Occipital lobe (tissue), 2 donors: ENCODE measurements around a stretch of chr1.

DNA sequence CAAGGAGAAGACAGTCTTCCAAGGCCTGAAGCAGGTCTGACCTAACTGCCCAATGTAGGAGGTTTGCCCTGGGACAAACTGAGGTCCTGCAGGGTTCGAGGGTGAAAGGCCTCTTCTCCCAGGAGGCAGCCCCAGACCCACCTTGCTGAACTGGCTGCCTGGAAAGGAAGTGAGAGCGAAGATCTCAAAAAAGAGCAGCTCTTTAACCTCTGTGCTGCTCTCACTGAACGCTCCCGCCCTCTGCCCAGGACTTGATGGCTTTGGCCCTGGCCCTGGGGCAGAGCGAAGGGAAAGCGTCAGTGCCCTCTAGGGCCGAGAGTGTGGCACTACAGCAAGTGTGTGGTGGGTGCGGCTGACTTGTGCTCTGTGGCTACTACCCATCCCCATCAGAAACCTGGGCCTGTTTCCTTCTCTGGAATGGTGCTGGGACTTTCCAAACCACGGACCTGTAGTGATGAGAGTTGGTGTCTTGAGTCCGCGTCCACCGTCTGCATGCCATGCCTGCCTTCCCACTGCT is 180.0 kb downstream of the DISC1 start:
- RAMPAGE, long total RNA = no peak

DNA sequence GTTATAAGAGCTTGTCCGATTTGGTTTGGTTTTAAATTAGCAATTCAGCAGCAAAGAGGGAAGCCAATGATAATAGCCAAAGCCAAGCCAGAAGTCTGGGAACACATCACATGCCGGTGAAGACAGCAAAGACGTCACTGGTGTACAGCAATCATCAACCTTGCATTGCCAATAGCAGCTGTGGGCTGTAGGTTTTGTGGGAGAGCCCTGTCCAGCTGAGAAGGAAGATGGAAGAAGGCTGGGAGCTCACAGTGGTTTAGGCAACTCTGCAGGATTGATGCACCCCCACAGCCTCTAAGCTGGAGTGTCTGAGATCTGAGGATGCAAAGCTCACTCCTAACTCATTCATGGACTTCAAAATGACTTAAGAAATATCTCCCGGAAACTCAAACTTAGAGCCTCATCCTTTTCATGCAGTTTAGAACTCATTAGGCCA is 338.6 kb downstream of the SIPA1L2 start:
- RAMPAGE, long total RNA = no peak

- RAMPAGE, long total RNA = no peak
Measured at GRCh38 chr1:232490362-232491292, 139.3 kb downstream of the SIPA1L2 start.

DNA sequence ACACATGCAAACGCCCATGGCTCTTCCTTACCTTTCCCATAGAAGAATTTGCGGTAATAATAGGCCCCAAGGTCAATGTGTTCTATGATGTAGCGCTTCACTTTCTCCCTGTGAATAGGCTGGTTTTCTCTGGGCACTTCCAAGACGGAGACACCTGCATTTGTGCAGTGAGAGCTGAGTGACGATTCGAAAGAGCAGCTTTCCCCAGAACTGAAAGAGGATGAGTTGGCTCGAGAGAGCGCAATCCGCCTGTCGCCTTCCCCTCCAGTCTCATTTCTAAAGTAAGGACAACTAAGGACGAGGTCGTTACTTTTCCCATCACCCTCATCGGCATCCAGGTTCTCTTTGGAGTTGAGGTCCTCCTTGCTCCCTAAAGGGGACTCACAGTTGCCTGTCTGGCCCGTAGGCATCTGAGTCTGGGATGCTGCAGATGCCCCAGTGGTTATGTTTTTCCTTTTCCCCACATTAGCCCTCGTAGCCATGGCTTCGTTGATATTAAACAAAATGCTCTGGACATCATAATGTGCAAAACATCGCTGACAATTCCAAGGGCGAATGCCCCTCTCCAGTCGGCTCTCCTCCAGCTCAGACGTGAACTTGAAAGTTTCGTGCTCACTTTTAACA is 116.0 kb downstream of the SIPA1L2 start:
- RAMPAGE, long total RNA = no peak

- RAMPAGE, long total RNA = no peak
Measured at GRCh38 chr1:232633930-232634669, 4.2 kb upstream of the SIPA1L2 start.

DNA sequence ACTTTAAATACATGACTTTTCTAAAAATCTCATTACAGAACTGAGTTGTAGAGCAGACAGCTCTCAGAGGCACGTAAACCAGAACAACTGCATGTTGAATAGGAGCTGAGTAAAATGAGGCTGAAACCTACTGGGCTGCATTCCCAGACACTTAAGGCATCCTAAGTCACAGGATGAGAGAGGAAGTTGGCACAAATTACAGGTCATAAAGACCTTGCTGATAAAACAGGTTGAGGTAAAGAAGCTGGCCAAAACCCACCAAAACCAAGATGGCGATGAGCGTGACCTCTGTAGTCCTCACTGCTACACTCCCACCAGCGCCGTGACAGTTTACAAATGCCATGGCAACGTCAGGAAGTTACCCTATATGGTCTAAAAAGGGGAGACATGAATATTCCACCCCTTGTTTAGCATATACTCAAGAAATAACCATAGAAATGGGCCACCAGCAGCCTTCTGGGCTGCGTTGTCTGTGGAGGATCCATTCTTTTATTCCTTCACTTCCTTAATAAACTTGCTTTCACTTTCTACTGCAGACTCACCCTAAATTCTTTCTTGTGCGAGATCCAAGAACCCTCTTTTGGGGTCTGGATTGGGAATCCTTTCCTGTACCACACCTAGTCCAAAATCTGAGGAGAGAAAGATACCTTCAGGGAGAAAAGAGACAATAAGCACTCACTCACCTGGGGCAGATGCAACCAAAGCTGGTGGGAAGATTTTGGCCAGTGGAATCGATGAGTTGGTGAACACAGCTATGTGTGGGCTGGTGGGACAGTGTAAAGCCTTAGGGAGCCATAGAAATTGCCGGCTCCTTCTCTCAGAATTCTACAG is 157.5 kb downstream of the NTPCR start:
- RAMPAGE, long total RNA = no peak

DNA sequence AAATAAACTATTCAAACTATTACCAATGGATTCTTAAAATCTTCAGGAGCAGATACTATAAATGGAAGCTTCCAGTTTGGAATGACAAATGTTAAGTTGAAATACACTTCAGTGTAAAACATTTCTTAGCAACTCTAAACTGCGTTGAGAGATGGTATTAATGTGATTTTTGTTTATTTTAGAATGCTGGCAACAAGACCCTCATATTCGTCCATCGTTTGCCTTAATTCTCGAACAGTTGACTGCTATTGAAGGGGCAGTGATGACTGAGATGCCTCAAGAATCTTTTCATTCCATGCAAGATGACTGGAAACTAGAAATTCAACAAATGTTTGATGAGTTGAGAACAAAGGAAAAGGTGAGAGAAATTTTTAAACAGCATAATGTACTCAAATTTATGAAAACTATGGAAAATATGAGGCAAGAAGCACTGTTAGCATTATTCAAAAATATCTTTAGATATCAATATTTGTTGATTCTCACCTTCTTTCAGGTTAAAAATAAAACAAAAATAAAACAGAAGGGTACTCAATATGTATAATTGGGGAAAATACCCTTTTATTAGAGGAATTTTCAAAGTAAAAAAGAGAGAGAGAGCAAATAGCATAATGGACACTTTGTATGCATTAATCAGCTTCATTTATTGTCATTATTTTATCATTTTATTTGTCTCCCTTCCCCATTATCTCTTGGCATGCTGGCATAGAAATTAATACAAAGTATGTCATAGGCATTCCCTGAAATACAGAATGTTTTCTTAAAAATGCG is 27.3 kb downstream of the MAP3K21 start:
- RAMPAGE, long total RNA = no peak

DNA sequence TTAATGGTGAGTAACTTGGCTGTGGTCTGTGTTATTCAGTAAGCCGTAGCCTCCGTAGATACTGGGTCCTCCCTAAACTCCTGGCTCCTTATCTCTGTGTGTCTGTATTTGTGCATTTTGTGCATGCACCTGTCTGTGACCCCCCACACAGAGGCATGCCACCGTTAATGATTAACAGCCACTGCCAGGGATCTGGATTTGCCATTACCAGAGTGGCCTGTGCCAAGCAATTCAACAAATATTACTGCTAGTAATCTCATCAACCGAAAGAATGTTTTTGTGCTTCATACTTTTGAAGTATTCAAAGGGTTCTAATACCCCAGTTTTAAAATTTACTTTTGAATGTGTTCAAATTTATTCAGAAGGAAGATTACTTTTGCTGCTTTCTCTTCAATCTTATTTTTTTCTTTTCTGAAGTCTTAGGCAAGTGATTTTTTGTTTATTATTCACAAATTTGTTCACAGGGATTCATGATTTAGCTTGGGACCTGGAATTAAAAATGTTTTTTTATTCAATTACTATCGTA is 32.1 kb downstream of the MAP3K21 start:
- RAMPAGE, long total RNA = no peak

DNA sequence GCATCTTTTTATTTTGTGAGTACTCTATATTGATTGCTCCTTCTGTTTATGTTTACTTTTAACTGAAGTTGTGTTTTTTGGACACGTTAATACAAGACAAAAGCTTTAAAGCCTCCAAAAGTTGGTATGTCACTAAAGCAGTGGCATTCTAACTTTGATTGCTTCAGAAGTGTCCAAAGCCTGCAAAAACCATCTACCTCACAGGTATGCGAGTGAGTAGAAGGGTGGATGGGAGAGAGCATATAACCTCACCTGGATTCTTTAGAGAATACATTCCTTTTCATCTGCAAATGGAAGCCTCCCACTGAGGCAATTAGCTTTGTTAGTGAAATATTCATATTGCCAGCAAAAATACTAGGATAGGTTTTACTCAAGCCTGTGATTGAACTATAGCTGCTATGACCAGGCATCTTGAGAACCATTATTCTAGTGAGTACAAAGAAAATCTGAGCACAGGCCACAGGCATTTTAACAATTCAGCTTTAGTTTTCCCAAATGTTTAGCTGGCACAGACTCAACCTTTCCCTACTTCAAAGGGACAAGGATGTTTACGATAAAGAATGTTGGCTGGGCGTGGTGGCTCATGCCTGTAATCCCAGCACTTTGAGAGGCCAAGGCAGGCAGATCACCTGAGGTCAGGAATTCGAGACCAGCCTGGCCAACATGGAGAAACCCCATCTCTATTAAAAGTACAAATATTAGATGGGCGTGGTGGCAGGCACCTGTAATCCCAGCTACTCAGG is 39.7 kb downstream of the MAP3K21 start:
- RAMPAGE, long total RNA = no peak

- RAMPAGE, long total RNA = no peak
Measured at GRCh38 chr1:233629012-233630043, 15.4 kb downstream of the KCNK1 start.

DNA sequence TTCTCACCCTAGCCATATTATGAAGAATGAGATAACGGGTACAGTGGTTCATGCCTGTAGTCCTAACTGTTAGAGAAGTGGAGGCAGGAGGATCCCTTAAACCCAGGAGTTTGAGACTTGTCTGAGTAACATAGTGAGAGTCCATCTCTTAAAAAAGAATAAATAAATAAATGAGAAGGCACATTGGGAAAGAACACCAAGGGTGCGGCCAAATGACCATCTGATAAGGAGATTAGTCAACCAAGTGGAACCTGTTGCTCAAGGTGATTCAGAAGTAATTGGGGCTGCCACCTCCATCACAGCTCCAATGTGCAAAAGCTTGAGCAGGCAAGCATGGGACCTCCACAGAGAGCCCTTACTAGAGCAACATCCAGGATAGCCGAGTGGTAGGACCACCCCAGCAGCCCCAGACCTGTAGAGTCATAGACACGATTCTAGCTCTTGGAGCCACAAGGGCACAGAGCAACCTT is 40.7 kb downstream of the KCNK1 start:
- RAMPAGE, long total RNA = no peak

DNA sequence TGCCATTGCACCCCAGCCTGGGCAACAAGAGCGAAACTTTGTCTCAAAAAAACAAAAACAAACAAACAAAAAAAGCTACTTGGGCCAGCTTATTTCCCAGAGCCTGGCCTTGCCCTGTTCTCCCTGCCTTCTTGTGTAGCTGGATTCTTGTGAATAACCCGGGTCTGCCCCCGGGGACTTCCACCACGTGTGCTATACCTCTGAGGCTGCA is 30.4 kb upstream of the TARBP1 start:
- RAMPAGE, long total RNA = no peak

- RAMPAGE, long total RNA = no peak
Measured at GRCh38 chr1:234532384-234533051, 53.5 kb upstream of the TARBP1 start.

GRCh38 chr1:234533788-234534934 is 55.2 kb upstream of the TARBP1 start:
- RAMPAGE, long total RNA = no peak

DNA sequence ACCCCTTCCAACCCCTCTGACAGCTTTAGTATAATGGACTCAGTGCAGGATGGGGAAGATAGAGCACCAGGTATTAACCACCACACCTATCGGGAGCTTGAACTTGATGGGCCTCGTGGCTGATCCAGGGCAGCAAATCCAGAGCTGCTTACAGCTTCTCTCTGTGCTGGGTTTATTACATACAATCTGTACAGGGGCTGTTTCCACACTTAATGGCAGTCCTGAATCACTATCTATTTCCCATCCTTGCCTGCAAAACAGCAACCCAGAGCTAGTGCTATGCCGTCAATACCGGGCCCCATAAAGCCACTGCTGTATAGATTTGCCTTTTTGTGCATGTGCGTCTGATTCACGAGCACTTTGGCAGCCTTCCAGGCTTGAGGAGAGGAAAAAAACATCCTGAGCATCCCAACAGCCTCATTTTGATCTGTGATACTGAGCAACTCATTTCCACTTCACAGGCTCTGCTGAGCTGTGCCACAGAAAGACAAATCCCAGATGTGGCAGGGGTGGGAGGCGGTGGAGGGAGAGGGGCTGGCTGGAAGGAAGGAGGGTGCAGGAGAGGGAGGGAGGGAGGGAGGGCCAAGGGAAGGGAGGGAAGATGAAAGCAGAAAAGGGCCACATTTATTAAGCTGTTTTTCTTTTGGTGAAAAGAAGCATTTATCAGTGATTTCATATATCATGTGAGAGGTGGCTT is 65.2 kb upstream of the TARBP1 start:
- RAMPAGE, long total RNA = no peak

GRCh38 chr1:234585276-234586349 is 24.4 kb downstream of the IRF2BP2 start:
- RAMPAGE, long total RNA = no peak

GRCh38 chr1:234598660-234599026 is 11.3 kb downstream of the IRF2BP2 start:
- RAMPAGE, long total RNA = no peak

DNA sequence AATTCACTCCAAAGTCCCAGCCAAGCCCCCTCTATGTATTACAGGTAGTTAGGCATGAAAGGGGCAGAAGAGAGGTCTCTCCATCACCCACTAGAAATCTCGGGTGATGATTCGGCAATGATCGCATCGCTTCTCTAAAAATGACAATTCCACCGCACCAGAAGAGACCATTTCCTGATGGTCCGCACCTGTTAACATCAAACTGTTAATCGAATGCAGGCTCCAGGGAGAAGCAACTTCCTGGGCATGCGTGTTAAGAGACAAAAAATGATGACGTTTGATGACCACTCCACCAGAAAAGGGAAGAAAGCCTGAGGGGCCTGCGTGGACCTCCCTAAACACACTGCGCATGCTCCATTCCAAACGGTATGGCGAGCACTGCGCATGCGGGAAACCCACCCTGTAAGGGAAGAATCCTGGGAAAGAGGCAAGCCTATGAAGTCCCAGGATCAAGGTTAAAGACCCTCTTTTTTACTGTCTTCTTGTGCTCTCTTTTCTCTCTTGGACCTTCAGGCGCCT is 50.0 kb upstream of the IRF2BP2 start:
- RAMPAGE, long total RNA = no peak

DNA sequence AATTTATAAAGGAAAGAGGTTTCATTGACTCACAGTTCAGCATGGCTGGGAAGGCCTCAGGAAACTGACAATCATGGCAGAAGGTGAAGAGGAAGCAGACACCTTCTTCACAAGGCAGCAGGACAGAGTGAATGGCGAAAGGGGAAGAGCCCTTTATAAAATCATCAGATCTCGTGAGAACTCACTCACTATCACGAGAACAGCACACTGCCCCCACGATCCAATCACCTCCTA is 86.0 kb upstream of the IRF2BP2 start:
- RAMPAGE, long total RNA = no peak

DNA sequence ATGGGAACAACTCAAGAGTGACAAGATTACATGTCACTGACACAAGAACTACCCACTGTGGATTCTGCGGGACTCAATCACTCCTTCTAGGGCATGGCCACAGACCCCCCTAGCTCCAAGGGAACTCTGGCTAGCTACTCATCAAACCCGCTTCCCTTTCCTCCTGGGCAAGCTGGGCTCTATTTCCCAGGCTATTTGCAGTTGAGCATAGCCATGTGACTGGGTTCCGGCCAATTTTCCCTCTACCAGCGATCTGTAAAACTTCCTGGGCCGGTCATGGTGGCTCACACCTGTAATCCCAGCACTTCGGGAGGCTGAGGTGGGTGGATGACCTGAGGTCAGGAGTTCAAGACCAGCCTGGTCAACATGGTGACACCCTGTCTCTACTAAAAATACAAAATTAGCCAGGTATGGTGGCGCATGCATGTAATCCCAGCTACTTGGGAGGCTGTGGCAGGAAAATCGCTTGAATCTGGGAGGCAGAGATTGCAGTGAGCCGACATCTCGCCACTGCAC is 214.9 kb upstream of the IRF2BP2 start:
- RAMPAGE, long total RNA = no peak